ENCODE measurements around a stretch of chr3.

- RRBS: no CpG with 5 or more reads among the region's 5 CpGs
CAGE:
- cytosol, long polyA plus RNA: no peak
- long polyA plus RNA: no peak
- nucleus, long polyA plus RNA: no peak
These were observed 172.8 kb downstream of the FNDC3B start for GRCh38 chr3:172212071-172212714.

- RRBS: no CpG with 5 or more reads among the region's 12 CpGs
CAGE:
- cytosol, long polyA plus RNA: no peak
- long polyA plus RNA: no peak
- nucleus, long polyA plus RNA: no peak
These were observed 104.4 kb downstream of the GHSR start for GRCh38 chr3:172343865-172344231.

DNA sequence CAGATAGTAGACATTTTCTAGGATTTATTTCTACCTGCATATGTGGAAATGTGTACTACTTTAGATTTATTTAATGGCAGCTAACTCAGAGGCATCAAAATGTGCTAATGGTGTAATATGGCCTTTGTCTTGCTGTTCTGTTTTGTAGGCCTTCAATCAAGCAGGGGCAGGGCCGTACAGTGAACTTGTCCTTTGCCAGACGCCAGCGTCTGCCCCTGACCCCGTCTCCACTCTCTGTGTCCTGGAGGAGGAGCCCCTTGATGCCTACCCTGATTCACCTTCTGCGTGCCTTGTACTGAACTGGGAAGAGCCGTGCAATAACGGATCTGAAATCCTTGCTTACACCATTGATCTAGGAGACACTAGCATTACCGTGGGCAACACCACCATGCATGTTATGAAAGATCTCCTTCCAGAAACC, 95.6 kb downstream of the GHSR start:
- RRBS: no CpG with 5 or more reads among the region's 8 CpGs
CAGE:
- cytosol, long polyA plus RNA: no peak
- long polyA plus RNA: no peak
- nucleus, long polyA plus RNA: no peak

DNA sequence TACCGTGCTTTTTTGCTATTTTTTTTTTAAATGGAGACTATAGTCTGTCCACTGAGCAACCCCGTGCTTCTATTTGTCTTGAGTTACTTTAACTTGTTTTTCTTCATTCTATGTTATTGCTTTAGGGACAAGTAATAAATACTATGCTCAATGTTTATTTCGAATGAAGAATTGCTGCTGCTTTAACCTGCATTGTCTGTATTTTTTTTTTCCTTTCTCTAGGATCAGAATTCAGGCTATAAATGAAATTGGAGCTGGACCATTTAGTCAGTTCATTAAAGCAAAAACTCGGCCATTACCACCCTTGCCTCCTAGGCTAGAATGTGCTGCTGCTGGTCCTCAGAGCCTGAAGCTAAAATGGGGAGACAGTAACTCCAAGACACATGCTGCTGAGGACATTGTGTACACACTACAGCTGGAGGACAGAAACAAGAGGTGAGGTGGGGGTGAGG, 85.8 kb downstream of the GHSR start:
- RRBS: no CpG with 5 or more reads among the region's 4 CpGs
CAGE:
- cytosol, long polyA plus RNA: no peak
- long polyA plus RNA: no peak
- nucleus, long polyA plus RNA: no peak

DNA sequence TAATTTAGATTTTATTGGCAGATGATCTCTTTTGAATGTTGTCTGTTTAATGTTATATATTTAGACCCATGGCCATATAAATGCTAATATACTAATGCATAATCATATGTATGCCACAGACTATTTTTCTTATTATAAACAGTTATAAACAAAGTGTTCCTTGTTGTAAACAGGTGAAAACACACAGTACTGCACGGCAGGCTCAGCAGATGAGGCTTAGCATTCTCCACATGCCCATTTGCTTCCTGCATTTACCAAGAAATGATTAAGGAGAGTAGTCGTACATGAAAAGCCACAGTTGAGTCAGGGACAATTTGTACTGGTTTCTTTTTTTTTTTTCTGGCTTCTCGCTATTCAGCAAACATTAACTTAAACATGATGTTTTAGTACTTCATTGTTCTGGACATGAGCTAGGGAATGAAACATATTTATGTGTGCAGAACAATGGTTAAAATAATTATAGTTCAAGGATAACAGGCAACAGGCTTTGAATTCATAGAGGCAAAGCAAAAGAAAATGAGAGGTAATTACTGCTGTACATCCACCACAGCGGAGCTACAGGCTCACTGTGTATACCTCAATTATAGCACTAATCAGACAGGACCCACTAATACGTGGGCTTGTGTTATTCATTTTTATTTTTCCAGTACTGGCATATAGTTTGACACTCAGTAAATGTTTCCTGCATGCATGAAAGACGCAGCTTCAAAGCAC, 63.4 kb downstream of the GHSR start:
- RRBS: no CpG with 5 or more reads among the region's 6 CpGs
CAGE:
- cytosol, long polyA plus RNA: no peak
- long polyA plus RNA: no peak
- nucleus, long polyA plus RNA: no peak

DNA sequence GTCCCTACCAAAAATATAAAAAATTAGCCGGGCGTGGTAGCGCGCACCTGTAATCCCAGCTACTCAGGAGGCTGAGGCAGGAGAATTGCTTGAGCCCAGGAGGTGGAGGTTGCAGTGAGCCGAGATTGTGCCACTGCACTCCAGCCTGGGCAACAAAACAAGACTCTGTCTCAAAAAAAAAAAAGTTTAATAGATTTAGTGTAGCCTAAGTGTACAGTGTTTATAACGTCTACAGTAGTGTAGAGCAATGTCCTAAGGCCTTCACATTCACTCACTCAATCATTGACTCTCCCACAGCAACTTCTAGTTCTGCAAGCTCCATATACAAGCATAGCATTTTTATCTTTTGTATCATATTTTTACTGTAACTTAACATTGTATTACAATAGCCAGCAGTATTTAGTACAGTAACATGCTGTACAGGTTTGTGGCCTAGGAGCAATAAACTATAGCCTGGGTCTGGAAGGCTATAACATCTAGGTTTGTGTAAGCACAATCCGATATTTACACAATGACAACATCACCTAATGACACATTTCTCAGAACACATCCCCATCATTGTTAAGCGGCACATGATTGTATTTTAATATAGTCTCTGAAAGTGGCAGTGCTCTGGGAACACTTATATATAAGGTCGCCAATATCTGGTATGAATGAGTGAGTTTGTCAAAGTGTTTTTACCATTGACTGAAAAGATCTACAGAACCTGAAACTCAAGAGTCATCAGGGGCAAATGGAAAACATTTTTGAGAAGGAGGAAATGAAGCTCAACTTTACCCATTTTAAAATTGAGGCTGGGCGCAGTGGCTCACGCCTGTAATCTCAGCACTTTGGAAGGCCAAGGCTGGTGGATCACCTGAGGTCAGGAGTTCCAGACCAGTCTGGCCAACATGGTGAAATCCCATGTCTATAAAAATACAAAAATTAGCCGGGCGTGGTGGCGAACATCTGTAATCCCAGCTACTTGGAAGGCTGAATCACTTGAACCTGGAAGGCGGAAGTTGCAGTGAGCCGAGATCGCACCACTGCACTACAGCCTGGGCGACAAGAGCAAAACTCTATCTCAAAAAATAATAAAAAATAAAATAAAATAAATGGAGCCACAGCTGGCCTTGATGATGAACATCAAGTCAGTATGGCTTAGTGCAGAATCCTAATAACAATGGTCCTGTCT, 38.7 kb upstream of the TNFSF10 start:
- RRBS: no CpG with 5 or more reads among the region's 18 CpGs
CAGE:
- cytosol, long polyA plus RNA: no peak
- long polyA plus RNA: no peak
- nucleus, long polyA plus RNA: no peak

DNA sequence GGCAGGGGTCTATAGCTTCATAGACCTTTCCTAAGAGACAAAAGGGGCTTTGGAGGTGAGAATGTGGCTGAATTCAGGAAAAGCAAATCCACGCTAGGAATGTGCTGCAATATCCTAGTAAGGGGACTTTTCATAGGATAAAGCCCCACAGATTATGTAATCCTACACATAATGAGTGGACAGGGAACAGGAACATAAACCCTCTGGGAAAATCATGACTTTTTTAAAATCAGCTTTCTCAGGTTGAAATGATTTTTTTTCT, 1.4 kb downstream of the NCEH1 start:
- RRBS: no CpG with 5 or more reads among the region's 1 CpG
CAGE:
- cytosol, long polyA plus RNA: no peak
- long polyA plus RNA: no peak
- nucleus, long polyA plus RNA: no peak

GRCh38 chr3:173585063-173585999, 187.8 kb downstream of the NLGN1 start:
- RRBS: no CpG with 5 or more reads among the region's 39 CpGs
CAGE:
- cytosol, long polyA plus RNA: no peak
- long polyA plus RNA: no peak
- nucleus, long polyA plus RNA: no peak

DNA sequence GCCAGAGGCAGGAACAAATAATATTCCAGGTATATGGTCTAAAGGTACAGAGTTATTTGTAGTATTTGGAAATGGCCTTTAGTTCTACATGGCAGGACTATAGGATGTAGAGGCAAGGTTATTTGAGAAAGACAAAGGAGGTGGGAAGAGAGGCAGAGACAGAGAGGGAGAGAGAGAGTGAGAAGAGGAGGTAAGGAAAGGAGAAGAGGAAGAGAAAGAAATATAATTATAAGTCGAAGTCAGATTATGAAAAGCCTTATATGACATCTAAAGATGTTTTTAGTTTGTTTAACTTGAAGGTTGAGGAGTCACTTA, 260.2 kb downstream of the NAALADL2 start:
- RRBS: no CpG with 5 or more reads among the region's 1 CpG
CAGE:
- cytosol, long polyA plus RNA: no peak
- long polyA plus RNA: no peak
- nucleus, long polyA plus RNA: no peak

DNA sequence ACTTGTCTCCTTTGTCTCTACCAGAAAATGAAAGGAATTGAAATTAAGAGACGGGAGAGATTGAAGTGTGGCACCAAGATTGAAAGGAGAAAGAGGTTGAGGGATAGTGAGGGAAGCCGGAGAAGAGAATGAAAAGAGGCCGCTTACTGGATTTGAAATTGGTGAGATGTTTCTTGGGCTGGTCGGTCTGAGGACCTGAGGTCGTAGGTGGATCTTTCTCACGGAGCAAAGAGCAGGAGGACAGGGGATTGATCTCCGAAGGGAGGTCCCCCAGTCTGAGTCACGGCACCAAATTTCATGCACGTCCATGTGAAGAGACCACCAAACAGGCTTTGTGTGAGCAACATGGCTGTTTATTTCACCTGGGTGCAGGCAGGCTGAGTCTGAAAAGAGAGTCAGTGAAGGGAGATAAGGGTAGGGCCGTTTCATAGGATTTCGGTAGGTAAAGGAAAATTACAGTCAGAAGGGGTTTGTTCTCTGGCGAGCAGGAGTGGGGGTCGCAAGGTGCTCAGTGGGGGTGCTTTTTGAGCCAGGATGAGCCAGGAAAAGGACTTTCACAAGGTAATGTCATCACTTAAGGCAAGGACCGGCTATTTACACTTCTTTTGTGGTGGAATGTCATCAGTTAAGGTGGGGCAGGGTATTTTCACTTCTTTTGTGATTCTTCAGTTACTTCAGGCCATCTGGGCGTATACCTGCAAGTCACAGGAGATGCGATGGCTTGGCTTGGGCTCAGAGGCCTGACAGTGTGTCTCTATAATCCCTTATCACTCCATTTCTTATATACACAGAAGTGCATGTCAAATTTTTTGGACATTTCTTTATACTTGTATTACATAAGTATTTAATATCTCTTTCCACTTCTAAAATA, 870.4 kb downstream of the TBL1XR1 start:
- RRBS: no CpG with 5 or more reads among the region's 16 CpGs
CAGE:
- cytosol, long polyA plus RNA: no peak
- long polyA plus RNA: no peak
- nucleus, long polyA plus RNA: no peak

CAGE:
- cytosol, long polyA plus RNA: no peak
- long polyA plus RNA: no peak
- nucleus, long polyA plus RNA: no peak
These were observed 313.6 kb downstream of the TBL1XR1 start for GRCh38 chr3:176883805-176884004.

DNA sequence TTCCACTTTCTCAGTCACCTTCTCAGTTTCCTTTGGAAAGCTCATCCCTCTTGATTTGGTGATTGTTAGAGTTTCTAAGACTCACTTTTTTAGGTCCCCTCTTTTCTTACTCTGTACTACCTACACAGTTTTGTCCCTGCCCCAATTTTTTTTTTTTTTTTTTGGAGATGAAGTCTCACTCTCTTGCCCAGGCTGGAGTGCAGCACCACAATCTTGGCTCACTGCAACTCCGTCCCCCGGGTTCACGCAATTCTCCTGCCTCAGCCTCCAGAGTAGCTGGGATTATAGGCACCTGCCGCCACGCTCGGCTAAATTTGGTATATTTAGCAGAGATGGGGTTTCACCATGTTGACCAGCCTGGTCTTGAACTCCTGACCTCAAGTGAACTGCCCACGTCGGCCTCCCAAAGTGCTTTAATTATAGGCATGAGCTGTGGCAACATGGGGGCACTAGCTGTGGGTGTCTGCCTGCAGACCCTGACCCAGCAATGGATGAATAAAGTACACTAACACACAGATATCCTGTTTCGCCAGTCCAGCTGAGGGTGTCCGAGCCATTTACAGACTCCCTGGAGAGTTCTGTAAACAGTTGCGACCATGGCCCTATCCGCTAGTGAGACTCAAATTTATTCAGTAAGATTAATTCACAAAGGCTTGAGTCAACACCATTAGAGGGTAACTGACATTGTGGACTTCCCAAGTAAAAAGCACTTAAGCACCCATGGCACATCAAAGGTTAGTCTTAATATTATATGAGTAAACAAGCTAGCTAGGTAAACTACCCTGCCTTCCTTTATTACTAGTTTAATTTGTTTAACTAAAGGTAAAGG, 161.8 kb downstream of the TBL1XR1 start:
- RRBS: no CpG with 5 or more reads among the region's 12 CpGs
CAGE:
- cytosol, long polyA plus RNA: no peak
- long polyA plus RNA: no peak
- nucleus, long polyA plus RNA: no peak

- RRBS: no CpG with 5 or more reads among the region's 6 CpGs
CAGE:
- cytosol, long polyA plus RNA: no peak
- long polyA plus RNA: no peak
- nucleus, long polyA plus RNA: no peak
These were observed 77.0 kb downstream of the TBL1XR1 start for GRCh38 chr3:177120179-177120776.

DNA sequence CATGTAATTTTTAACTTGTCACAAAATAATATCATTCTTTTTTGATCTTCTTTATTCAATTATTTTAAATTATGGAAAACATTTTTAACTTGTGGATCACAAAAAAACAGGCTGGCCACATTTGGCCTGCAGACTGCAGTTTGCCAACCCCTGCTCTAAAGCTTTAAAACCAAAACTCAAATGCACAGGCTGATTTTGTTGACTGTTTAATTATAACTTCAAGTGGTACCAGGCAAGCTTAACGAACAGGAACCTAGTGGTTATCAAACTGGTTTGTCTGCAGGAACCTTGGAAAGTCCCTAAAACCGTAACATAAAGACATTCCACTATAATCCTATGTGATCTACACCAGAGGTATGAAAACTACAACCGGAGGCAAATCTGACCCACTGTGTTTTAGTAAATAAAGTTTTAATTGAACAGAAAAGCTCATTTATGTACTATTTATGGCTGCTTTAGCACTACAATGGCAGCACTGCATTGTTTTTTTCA, 52.4 kb downstream of the TBL1XR1 start:
- RRBS: no CpG with 5 or more reads among the region's 3 CpGs
CAGE:
- cytosol, long polyA plus RNA: no peak
- long polyA plus RNA: no peak
- nucleus, long polyA plus RNA: no peak

GRCh38 chr3:177190570-177191698, 6.3 kb downstream of the TBL1XR1 start:
- RRBS: no CpG with 5 or more reads among the region's 7 CpGs
CAGE:
- cytosol, long polyA plus RNA: no peak
- long polyA plus RNA: no peak
- nucleus, long polyA plus RNA: no peak

GRCh38 chr3:177194771-177196040, 2.1 kb downstream of the TBL1XR1 start:
- RRBS: no CpG with 5 or more reads among the region's 17 CpGs
CAGE:
- cytosol, long polyA plus RNA: no peak
- long polyA plus RNA: no peak
- nucleus, long polyA plus RNA: no peak

DNA sequence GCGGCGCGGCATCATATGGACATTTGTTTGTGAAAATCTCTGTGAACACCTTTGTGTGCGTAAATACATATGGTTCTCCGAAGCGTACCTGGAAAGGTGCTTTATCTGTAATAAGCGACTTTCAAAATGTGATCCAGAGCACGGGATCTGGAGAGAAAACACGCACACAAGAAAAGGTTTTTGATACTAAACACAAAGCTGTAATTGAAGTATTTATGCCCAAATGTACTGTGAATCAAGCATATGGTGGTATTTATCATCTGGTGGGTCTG, 713 bp upstream of the TBL1XR1 start:
- RRBS: no CpG with 5 or more reads among the region's 9 CpGs
CAGE:
- cytosol, long polyA plus RNA: no peak
- long polyA plus RNA: no peak
- nucleus, long polyA plus RNA: no peak

- RRBS: no CpG with 5 or more reads among the region's 4 CpGs
CAGE:
- cytosol, long polyA plus RNA: no peak
- long polyA plus RNA: no peak
- nucleus, long polyA plus RNA: no peak
These were observed 82.1 kb upstream of the TBL1XR1 start for GRCh38 chr3:177279475-177279731.

DNA sequence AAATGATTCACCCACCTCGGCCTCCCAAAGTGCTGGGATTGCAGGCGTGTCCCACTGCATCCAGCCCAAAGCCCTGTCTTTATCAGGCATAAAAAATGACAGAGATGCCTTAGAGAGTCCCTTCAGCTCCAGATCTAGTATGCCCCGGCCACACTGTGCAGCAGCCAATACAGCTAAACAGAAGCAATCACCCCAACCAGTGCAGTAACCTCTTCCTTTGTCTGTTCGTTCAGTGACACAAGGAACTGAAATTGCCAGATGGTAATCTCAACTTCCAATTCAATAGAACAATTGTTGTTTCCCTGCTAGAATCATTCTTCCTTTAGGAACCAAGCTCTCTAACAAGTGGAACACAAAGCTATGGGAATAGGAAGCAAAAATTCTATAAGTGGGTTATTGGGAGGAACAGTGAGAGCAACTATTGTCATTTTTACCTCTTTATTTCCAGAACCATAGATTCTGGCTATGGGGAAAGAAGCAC, 128.0 kb upstream of the TBL1XR1 start:
- RRBS: no CpG with 5 or more reads among the region's 4 CpGs
CAGE:
- cytosol, long polyA plus RNA: no peak
- long polyA plus RNA: no peak
- nucleus, long polyA plus RNA: no peak

- RRBS: no CpG with 5 or more reads among the region's 7 CpGs
CAGE:
- cytosol, long polyA plus RNA: no peak
- long polyA plus RNA: no peak
- nucleus, long polyA plus RNA: no peak
These were observed 254.5 kb upstream of the TBL1XR1 start for GRCh38 chr3:177451642-177452308.

Data from SK-N-SH (cell line).